Endothelial cell of umbilical vein (primary cell): ENCODE measurements around the genes INPP5A and UTF1.

DNA sequence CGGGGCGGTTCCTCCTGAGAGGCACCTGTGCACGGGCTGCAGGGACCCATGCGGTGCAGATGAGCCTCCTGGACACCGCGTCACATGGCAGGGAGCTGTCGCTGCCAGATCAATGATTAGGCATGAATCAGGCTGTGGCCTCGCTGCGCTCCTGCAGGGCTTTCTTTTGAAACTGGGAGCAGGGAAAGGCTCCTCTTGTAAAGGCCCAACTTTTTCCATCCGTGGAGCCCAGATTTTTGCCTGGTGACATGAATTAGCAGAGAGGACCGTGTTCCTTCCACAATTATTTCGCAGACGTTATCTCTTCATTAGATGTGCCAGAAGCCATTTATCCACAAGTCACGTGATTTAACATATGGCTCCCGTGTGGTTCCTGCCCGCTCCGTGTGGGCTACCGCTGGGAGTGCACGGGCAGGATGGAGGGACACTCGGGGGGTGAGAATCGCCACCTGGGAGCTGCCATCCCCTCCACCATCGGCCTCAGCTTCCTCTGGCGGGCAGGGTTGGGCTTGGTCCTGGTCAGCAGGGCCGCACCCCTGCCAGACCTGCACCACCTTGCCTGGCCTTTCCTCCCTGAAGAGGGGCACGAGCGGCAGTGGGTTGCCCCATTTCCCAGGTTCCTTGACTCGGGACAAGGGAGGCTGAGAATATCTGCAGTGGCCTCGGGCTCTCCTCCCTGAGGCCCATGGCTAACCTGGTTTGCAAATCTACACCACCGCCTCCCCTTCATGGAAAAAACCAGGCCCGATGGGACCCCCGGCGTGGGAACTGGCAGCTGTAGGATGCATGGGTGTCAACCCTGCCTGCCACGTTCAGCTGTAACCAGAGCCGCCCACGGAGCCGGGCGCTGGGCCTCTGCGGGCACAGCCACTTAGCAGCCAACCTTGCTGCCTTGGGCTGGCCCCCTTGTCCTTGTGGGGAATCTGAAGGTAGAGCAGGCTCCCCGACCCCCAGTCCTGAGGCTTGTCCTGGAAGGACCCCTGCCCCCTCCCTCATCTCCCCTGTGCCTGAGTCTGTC lies 1.3 kb downstream of the PWWP2B start:
- PRO-cap: no peak
CAGE:
- cytosol, long polyA minus RNA: no peak
- cytosol, long polyA plus RNA: no peak
- long polyA plus RNA: no peak
- nucleus, long polyA minus RNA: no peak
- nucleus, long polyA plus RNA: no peak

GRCh38 chr10:132401535-132402399 lies 4.8 kb downstream of the PWWP2B start:
- PRO-cap: no peak
CAGE:
- cytosol, long polyA minus RNA: no peak
- cytosol, long polyA plus RNA: no peak
- long polyA plus RNA: no peak
- nucleus, long polyA minus RNA: no peak
- nucleus, long polyA plus RNA: no peak

DNA sequence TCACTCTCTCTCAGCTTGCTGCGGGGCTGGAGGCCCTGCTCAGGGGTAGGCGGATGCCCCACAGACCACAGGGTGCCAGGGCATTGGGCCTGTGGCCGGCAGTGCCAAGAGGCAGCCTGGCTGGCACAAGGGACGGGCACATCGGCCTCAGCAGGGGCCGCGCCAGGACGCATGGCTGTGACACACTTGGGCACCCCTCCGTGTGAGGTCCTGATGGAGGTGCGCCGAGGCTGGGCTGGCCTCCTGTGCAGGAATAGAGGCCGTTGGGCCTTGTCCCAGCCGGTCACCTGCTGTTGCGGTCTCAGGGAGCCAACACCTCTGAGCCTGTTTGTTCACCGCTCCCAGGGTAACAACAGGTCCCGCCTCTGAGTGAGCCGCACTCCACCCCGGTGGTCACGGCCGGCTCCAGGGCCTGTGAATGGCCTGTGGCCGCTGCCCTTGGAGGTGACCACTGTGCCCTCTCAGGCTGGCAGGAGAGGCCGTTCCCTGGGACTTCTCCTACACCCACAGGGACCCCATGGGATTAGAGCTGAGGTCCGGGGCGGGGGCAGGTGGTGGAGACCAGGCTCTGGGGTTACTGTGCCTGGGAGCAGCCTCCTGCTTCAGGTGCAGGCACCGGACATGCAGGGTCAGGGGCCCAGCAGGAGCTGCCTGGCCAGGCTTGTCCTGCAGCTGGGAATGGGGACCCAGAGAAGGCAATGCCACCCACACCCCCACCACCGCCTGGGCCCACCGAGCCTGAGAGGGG lies 12.0 kb downstream of the PWWP2B start:
- PRO-cap: no peak
CAGE:
- cytosol, long polyA minus RNA: no peak
- cytosol, long polyA plus RNA: no peak
- long polyA plus RNA: no peak
- nucleus, long polyA minus RNA: no peak
- nucleus, long polyA plus RNA: no peak

- PRO-cap: no peak
CAGE:
- cytosol, long polyA minus RNA: no peak
- cytosol, long polyA plus RNA: no peak
- long polyA plus RNA: no peak
- nucleus, long polyA minus RNA: no peak
- nucleus, long polyA plus RNA: no peak
These were observed 13.7 kb downstream of the PWWP2B start for GRCh38 chr10:132410704-132411022.

DNA sequence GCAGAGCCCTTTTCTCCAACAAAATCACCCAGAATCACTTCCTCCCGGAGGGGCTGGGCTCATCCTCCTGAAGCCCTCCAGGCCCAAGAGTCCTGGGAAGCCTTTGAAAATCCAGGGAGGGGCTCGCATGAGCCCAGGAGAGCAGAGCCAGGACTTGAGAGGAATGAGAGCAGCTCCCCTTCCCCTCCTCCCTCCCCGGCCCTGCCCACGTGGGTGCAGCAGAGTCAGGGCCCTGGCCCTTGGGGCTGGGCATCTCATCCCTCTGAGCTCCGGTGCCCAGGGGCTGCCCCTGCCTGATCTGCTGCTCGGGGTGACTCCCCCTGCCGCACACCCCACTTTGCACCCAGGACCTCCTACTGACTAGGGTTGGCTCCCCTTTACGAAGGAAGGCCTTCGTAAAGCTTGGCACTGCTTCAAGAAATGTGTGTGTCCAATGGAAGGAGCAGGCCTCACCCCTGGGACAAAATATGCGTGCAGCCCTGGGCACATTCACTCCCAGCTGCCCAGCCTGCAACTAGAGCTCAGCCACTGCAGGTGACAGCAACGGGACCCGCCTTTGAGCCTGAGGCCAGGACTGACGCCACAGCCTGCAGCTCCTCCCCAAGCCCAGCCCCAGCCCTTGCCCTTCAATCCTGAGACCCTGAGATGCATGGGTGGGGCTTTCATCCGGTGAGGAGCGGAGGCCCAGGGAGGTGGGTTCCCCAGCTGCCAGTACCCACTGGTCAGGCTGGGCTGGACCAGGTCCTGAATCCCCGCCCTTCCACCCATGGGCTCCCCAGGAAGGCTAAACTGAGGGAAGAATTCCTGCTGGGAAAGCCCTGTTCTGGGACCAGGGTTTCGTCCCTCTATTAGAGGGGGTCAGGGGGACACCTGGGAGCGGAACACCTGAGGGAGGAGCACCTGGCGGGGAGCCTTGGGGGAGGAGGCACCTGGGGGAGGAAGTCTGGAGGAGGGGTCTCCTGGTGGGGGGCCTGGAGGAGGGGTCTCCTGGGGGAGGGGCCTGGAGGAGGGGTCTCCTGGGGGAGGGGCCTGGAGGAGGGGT lies 21.8 kb downstream of the PWWP2B start:
- PRO-cap: no peak
CAGE:
- cytosol, long polyA minus RNA: no peak
- cytosol, long polyA plus RNA: no peak
- long polyA plus RNA: no peak
- nucleus, long polyA minus RNA: no peak
- nucleus, long polyA plus RNA: no peak

GRCh38 chr10:132537674-132537972 lies at the start of gene INPP5A:
Gene INPP5A (plus strand): TSS chr10:132537787.
- PRO-cap: unidirectional peak, plus-strand start at chr10:132537800
CAGE:
- cytosol, long polyA minus RNA: start-site peak on the plus strand at chr10:132537779-132537820, 38 reads
- cytosol, long polyA plus RNA: start-site peak on the plus strand at chr10:132537769-132537834, 308 and 299 reads in 2 replicates
- long polyA plus RNA: start-site peak on the plus strand at chr10:132537784-132537840, 158 and 255 reads in 2 replicates
- nucleus, long polyA minus RNA: start-site peak on the plus strand at chr10:132537821-132537836, 140 reads
- nucleus, long polyA plus RNA: start-site peak on the plus strand at chr10:132537737-132537836, 212 and 140 reads in 2 replicates

GRCh38 chr10:132546504-132547671 lies 9.3 kb downstream of the INPP5A start:
- PRO-cap: no peak
CAGE:
- cytosol, long polyA minus RNA: no peak
- cytosol, long polyA plus RNA: no peak
- long polyA plus RNA: no peak
- nucleus, long polyA minus RNA: no peak
- nucleus, long polyA plus RNA: no peak

GRCh38 chr10:132550894-132552166 lies 13.7 kb downstream of the INPP5A start:
- PRO-cap: no peak
CAGE:
- cytosol, long polyA minus RNA: no peak
- cytosol, long polyA plus RNA: no peak
- long polyA plus RNA: no peak
- nucleus, long polyA minus RNA: no peak
- nucleus, long polyA plus RNA: no peak

- PRO-cap: no peak
CAGE:
- cytosol, long polyA minus RNA: no peak
- cytosol, long polyA plus RNA: no peak
- long polyA plus RNA: no peak
- nucleus, long polyA minus RNA: no peak
- nucleus, long polyA plus RNA: no peak
These were observed 33.0 kb downstream of the INPP5A start for GRCh38 chr10:132570518-132571038.

DNA sequence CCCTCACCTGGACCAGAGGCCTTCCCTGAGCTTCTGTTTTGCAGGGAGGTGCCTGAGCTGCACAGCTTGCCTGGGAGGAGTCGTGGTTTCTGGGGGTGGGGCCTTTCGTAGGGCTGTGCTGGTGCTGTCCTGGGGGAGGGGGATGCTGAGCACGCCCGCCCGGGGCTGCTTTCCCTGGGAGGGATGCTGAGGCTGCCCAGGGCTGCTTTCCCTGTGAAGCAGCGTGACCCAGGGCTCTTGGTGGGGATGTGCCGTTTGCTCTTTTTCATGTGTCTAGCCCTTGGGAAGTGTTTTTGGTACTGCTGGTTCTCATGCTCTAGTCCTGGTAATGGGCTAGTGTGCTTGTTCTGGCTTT lies 34.7 kb downstream of the INPP5A start:
- PRO-cap: no peak
CAGE:
- cytosol, long polyA minus RNA: no peak
- cytosol, long polyA plus RNA: no peak
- long polyA plus RNA: no peak
- nucleus, long polyA minus RNA: no peak
- nucleus, long polyA plus RNA: no peak

DNA sequence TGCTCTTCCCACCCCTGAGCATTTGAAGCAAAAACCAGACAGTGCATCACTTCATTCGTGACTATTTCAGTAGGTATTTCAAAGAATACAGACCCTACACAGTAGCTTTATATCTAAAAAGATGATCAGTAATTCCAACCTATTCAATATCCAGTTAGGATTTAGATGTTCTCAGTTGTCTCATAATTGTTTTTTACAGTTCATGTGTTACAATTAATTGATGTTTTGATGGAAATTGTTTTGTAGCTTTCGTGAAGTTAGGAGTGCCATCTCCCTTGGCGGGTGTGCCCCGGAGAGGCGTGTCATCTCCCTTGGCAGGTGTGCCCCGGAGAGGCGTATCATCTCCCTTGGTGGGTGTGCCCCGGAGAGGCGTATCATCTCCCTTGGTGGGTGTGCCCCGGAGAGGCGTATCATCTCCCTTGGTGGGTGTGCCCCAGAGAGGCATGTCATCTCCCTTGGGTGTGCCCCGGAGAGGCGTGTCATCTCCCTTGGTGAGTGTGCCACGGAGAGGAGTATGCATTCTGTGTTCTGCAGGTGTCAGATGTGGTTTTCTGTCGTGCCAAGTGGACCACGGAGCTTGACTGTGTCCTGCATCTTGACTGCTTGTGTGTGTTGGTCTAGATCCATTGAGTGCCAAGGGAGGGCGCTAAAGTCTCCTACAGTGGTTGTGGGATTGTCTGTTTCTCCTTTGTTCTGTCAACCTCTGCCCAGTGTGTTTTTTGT lies 96.5 kb downstream of the INPP5A start:
- PRO-cap: no peak
CAGE:
- cytosol, long polyA minus RNA: no peak
- cytosol, long polyA plus RNA: no peak
- long polyA plus RNA: no peak
- nucleus, long polyA minus RNA: no peak
- nucleus, long polyA plus RNA: no peak

GRCh38 chr10:132684877-132685940 lies 100.7 kb downstream of the NKX6-2 start:
- PRO-cap: no peak
CAGE:
- cytosol, long polyA minus RNA: no peak
- cytosol, long polyA plus RNA: no peak
- long polyA plus RNA: no peak
- nucleus, long polyA minus RNA: no peak
- nucleus, long polyA plus RNA: no peak

DNA sequence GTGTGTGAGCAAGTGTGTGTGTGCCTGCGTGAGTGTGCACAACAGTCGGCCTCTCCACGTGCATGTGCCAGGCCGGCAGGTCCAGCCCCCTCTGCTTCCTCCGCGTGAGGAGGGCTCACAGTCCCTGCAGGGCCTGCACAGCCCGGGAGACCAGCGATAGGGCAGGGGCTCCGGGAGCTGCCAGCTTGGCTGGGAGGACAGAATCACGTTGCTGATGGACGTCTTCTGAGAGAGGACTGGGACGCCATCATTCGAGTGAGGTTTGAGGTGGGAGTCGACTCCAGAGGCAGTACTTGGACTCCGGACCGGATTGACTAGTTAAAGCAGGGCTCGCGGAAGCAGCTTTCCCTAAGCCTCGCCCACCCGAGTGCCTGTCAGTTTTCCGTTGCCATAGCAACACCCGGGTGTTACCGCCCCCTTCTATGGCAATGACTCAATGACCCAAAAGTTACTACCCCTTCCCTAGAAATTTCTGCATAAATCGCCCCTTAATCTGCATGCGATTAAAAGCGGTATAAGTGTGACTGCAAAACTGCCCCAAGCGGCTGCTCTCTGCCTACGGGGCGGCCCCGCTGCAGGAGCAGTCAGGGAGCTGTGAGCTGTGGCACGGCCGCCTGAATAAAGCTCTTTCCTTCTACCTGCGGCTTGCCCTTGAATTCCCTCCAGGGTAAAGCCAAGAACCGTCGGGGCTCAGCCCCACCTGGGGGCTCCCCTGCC lies 19.7 kb upstream of the CFAP46 start:
- PRO-cap: bidirectional peak, plus-strand start at position 545 of the sequence, minus-strand start at position 291 of the sequence
CAGE:
- cytosol, long polyA minus RNA: no peak
- cytosol, long polyA plus RNA: no peak
- long polyA plus RNA: no peak
- nucleus, long polyA minus RNA: no peak
- nucleus, long polyA plus RNA: no peak

GRCh38 chr10:133158798-133159390 lies 1.1 kb upstream of the KNDC1 start:
- PRO-cap: no peak
CAGE:
- cytosol, long polyA minus RNA: no peak
- cytosol, long polyA plus RNA: no peak
- long polyA plus RNA: no peak
- nucleus, long polyA minus RNA: no peak
- nucleus, long polyA plus RNA: no peak

GRCh38 chr10:133229741-133230380 lies at the start of gene UTF1:
Gene UTF1 (plus strand): TSS chr10:133230217.
- PRO-cap: no peak
CAGE:
- cytosol, long polyA minus RNA: no peak
- cytosol, long polyA plus RNA: no peak
- long polyA plus RNA: no peak
- nucleus, long polyA minus RNA: no peak
- nucleus, long polyA plus RNA: no peak

DNA sequence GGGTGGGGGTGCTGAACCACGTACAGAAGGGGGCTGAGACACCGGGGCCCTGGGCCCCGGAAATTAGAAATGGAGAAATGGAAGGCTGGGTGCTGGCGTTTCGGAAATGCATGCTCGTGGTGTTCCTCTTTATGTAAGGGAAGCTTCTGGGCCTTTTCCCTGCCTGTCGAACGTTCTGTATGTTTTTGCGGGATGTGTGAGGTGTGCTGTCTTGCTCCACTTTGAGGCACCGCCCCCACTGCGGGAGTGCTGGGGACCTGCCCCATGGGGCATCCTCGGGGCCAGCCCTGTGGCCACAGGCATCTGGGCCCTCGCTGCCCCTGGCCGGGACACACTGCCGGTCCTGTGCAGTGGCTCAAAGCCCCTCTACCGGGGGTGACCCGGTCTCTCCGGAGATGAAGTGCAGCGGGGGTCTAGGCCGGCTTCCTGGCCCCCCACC lies 1.7 kb upstream of the VENTX start:
- PRO-cap: no peak
CAGE:
- cytosol, long polyA minus RNA: no peak
- cytosol, long polyA plus RNA: no peak
- long polyA plus RNA: no peak
- nucleus, long polyA minus RNA: no peak
- nucleus, long polyA plus RNA: no peak

DNA sequence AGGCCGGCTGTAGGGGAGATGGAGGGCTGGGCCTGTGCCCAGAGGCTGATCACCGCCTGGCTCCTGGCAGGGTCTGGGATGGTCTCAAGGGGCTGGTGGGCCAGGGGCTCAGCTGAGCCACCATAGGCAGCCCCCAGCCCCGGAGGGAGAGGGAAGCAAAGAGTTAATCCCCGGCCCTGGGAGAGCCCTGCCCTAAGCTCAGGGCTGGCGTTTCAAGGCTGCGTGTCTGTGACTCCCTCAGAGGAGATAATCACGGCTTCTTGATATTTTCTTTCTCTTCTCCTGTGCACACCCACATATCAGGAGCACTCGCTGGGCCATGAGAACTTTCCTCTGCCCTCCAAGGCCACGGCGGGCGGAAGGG lies 16.7 kb downstream of the VENTX start:
- PRO-cap: no peak
CAGE:
- cytosol, long polyA minus RNA: no peak
- cytosol, long polyA plus RNA: no peak
- long polyA plus RNA: no peak
- nucleus, long polyA minus RNA: no peak
- nucleus, long polyA plus RNA: no peak

- PRO-cap: unidirectional peak, plus-strand start at chr10:133261602; bidirectional peak, plus-strand start at chr10:133262232, minus-strand start at chr10:133261959
CAGE:
- cytosol, long polyA minus RNA: no peak
- cytosol, long polyA plus RNA: no peak
- long polyA plus RNA: no peak
- nucleus, long polyA minus RNA: no peak
- nucleus, long polyA plus RNA: no peak
These were observed 15.4 kb downstream of the ADAM8 start for GRCh38 chr10:133260796-133262051.

DNA sequence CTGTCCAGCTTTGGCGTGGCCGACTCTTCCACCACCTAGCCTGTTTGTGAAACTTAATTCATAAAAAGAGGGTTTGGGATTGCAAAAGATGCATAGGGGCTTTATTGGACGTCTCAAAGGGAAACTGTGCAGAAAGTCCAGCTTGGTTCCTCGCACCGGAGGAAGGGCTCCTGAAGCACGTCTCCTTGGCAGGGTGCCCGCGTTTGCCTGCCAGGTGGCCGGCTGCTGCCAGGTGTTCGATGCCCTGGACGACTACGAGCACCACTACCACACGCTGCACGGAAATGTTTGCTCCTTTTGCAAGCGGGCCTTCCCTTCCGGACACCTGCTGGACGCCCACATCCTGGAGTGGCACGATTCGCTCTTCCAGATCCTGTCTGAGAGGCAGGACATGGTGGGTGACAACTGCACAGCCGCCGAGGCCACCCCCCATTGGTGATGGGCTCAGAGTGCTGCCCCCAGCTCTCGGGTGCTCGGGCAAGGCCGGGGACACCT lies 917 bp downstream of the ZNF511 start:
- PRO-cap: no peak
CAGE:
- cytosol, long polyA minus RNA: no peak
- cytosol, long polyA plus RNA: no peak
- long polyA plus RNA: no peak
- nucleus, long polyA minus RNA: no peak
- nucleus, long polyA plus RNA: no peak

DNA sequence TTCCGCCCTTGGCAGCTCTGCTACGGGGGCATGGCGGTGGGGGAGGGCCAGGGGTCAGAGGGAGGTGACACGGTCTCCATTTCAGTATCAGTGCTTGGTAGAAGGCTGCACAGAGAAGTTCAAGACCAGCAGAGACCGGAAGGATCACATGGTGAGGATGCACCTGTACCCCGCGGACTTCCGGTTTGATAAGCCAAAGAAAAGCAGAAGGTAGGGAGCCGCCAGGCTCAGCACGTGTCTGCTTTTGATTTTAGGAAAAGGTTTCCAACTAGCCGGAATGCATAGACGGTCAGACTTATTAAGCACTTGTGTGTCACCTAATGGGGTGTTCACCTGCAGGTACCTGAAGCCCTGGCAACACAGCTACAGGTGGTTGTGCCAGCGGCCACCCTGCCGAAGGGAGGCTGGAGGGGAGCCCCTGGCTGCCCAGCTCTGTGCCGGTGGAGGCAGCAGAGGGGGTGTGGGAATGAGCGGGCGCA lies 1.4 kb downstream of the ZNF511 start:
- PRO-cap: no peak
CAGE:
- cytosol, long polyA minus RNA: no peak
- cytosol, long polyA plus RNA: no peak
- long polyA plus RNA: no peak
- nucleus, long polyA minus RNA: no peak
- nucleus, long polyA plus RNA: no peak